ENCODE results near the gene DGKG.

DNA sequence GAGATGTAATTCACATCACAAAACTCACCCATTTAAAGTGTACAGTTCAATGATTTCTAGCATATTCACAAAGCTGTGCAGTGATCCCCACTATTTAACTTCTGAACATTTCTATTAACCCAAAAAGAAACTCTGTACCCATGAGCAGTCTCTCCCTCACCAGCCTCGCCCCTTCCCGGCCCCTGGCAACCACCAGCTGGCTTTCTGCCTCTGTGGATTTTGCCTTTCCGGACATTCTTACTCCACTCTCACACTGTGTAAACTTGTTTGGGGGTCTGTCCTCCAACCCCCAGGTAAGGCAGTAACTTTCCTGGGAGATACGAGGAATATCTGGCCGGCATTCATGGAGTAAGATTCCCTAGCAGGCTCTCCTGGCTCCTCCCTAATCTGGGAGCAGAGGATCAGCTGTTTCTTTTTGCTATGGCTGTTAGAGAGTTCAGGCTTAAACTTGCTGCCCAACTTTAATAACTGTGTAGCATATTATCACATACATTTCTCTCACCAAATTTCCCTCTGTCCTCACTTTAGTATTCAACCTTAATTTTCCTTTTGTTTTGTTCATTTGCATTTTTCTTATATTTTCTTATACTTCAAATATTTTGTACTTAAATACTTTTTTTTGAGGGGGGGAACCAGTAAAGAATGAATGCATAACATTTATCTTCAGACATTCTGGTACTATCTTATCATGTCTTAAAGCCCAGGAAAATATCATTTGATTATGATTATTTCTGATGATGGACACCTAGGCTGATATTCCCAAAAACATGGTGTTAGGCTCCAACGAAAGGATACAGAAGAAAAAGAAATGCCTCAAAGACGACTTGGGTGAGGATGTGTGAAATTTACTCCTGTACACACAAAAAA, 64.2 kb downstream of the IGF2BP2 start:
- PRO-cap, result no peak
- RAMPAGE, long total RNA, result no peak
- RRBS, result 5% methylated on average over 3 of the region's 7 CpGs

- PRO-cap, result no peak
- RAMPAGE, long total RNA, result no peak
- RRBS, result no CpG with 5 or more reads among the region's 3 CpGs
Measured at GRCh38 chr3:185807707-185808196, 17.1 kb downstream of the IGF2BP2 start.

GRCh38 chr3:185825084-185825943, 472 bp upstream of the IGF2BP2 start:
- PRO-cap, result bidirectional peak, plus-strand start at chr3:185825183, minus-strand start at chr3:185825039
- RAMPAGE, long total RNA, result no peak
- RRBS, result 3% methylated on average over 56 of the region's 126 CpGs

- PRO-cap, result no peak
- RAMPAGE, long total RNA, result no peak
- RRBS, result no CpG with 5 or more reads among the region's 3 CpGs
Measured at GRCh38 chr3:185912845-185913342, 24.9 kb downstream of the TRA2B start.

- PRO-cap, result no peak
- RAMPAGE, long total RNA, result no peak
- RRBS, result no CpG with 5 or more reads among the region's 7 CpGs
Measured at GRCh38 chr3:185915712-185916658, 21.8 kb downstream of the TRA2B start.

- PRO-cap, result no peak
- RAMPAGE, long total RNA, result no peak
- RRBS, result 82% methylated on average over 1 of the region's 18 CpGs
Measured at GRCh38 chr3:185920188-185921442, 17.2 kb downstream of the TRA2B start.

DNA sequence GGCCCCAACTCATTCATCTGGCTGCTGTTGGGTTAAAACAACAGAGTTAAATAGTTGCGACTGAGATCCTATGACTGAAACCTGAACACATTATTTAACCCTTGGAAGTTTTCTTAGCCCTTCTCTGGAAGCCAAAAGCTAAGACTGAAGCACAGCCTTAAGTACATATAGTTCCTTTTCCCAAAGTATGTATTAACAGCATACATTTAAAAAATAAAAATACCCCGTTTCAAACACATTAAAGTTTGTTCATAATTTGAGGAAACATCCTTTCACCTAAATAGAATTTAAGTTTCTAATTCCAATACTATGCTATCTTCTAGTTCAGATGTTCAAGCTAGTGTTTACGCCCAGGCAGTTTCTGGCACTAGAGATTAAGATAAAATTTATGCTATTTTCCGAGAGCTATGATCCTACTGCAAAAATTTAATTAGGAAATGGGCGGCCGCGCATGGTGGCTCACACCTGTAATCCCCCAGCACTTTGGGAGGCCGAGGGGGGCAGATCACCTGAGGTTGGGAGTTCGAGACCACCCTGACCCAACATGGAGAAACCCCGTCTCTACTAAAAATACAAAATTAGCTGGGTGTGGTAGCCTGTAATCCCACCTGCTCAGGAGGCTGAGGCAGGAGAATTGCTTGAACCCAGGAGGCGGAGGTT, 15.1 kb downstream of the TRA2B start:
- PRO-cap, result no peak
- RAMPAGE, long total RNA, result no peak
- RRBS, result no CpG with 5 or more reads among the region's 11 CpGs

- PRO-cap, result no peak
- RAMPAGE, long total RNA, result no peak
- RRBS, result no CpG with 5 or more reads among the region's 11 CpGs
Measured at GRCh38 chr3:185923215-185924093, 14.4 kb downstream of the TRA2B start.

- PRO-cap, result no peak
- RAMPAGE, long total RNA, result no peak
- RRBS, result no CpG with 5 or more reads among the region's 5 CpGs
Measured at GRCh38 chr3:185931383-185932026, 6.3 kb downstream of the TRA2B start.

DNA sequence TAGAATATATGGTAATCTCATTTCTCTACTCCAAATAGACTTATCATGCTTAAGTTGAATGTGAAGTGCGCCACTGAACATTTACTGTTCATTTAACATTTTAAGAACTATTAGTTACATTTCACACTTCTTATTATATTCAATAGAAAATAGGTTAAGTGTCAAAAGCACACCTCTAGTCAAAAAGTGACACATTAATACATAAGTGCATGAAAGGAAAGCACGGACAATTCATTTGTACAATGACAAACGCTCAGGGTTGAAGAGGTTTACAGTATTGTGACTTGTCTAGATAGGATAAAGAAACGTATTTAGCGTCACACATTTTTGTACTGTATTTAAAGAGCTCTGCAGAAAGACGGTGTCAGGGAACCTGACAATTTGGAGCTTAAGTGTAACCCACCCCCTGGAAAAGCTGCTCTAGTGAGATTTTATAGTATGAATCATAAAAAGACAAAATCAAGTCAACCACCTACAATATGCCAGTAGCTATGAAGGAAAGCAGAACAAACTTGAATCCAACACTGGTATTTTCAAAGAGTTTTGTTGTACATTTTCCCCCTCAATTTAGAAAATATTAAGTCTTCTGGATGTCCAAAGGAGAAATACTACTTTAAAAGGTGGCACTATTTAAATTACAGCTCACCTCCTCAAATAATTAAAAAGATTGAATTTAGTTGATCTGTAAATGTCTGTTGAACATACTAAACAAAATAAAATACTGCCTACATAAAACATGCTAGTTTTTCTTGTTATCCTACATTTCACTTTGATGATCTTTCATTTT, 5.6 kb downstream of the TRA2B start:
- PRO-cap, result no peak
- RAMPAGE, long total RNA, result no peak
- RRBS, result no CpG with 5 or more reads among the region's 6 CpGs

GRCh38 chr3:185934015-185935255, 3.4 kb downstream of the TRA2B start:
- PRO-cap, result no peak
- RAMPAGE, long total RNA, result no peak
- RRBS, result no CpG with 5 or more reads among the region's 13 CpGs

GRCh38 chr3:186095477-186095676, 13.5 kb downstream of the ETV5 start:
- PRO-cap, result no peak
- RAMPAGE, long total RNA, result no peak
- RRBS, result no CpG with 5 or more reads among the region's 1 CpG

GRCh38 chr3:186097746-186098660, 10.9 kb downstream of the ETV5 start:
- PRO-cap, result no peak
- RAMPAGE, long total RNA, result no peak
- RRBS, result no CpG with 5 or more reads among the region's 17 CpGs

DNA sequence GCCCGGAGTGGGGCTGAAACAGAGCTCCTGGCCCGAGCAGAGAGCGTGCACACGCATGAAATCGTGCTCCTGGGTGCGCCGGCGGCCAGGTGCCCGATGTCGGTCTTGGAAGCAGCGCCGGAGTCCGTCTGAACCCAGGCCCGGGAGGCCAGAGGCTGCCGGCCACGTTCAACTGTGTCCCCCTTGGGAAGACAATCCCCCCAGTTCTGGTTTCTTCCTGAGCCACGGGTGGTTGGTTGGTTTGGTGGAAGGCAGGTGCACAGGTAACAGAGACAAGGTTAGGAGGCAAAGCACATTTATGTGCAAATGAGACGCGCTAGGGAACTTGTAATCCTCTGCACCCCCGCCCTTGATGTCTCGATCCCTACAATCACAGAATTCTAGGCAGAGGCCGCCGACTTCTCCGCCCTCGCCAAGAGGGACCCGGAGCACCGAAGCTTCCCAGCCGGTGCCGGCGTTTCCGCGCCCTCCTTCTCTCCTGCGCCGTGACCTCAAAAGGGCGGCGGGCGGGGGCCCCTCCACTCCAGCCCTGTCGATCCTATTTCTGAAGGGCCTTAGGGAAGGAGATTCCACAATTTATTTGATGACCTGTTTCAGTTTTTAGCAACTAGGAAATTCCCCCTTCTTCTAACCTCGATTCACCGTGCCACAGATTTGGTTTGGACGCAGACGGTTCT, 85.2 kb upstream of the ETV5 start:
- PRO-cap, result no peak
- RAMPAGE, long total RNA, result no peak
- RRBS, result 11% methylated on average over 11 of the region's 42 CpGs

GRCh38 chr3:186360714-186361228, 1.3 kb downstream of the DGKG start:
- PRO-cap, result no peak
- RAMPAGE, long total RNA, result no peak
- RRBS, result no CpG with 5 or more reads among the region's 28 CpGs

GRCh38 chr3:186361504-186362599, at the start of gene DGKG:
TSS of gene DGKG (minus strand) at chr3:186362234.
- PRO-cap, result unidirectional peak, minus-strand start at chr3:186362232
- RAMPAGE, long total RNA, result no peak
- RRBS, result 3% methylated on average over 6 of the region's 78 CpGs

DNA sequence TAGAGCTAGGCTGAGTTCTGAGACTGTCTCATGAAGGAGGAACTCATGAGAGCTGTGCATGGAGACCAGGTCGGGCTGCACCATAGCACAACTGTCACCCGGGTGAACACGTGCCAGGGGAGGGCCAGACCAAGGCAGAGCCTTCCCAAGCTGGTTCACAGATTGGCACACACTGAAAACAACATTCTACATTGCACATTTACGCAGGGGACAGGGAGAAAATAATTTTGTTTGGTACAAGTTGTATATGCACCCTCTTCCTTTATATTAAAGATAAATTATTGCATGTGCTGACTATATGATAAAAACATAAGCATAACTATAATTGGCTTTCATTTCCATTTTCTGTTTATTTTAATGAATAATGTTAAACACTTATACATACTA, 17.9 kb upstream of the AHSG start:
- PRO-cap, result no peak
- RAMPAGE, long total RNA, result no peak
- RRBS, result no CpG with 5 or more reads among the region's 4 CpGs

DNA sequence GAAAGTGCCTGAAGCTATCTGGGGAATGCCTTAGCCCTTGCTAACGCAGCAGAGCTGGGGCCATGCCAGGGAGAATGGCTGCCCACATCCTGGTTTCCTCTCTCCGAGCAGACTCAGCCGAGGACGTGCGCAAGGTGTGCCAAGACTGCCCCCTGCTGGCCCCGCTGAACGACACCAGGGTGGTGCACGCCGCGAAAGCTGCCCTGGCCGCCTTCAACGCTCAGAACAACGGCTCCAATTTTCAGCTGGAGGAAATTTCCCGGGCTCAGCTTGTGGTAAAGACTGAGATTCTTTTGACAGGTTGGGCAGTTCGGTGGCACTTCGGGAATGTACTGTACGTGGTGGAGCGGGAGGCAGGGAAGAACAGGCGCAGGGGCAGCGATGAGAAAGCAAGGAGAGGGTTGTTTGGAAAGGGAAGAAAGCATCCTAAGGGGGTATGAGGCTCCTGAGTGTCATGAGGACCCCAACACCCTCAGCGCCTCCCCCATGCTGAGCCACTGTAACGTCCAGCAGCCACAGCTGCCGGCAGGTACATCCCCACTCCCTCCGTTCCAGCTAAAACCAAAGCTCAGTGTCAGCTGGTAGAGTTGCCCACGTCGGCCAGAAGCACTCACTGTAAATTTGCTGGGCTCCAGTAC, 4.3 kb downstream of the AHSG start:
- PRO-cap, result no peak
- RAMPAGE, long total RNA, result no peak
- RRBS, result no CpG with 5 or more reads among the region's 26 CpGs

- PRO-cap, result no peak
- RAMPAGE, long total RNA, result no peak
- RRBS, result no CpG with 5 or more reads among the region's 10 CpGs
Measured at GRCh38 chr3:186745971-186746385, 28.8 kb downstream of the KNG1 start.

DNA sequence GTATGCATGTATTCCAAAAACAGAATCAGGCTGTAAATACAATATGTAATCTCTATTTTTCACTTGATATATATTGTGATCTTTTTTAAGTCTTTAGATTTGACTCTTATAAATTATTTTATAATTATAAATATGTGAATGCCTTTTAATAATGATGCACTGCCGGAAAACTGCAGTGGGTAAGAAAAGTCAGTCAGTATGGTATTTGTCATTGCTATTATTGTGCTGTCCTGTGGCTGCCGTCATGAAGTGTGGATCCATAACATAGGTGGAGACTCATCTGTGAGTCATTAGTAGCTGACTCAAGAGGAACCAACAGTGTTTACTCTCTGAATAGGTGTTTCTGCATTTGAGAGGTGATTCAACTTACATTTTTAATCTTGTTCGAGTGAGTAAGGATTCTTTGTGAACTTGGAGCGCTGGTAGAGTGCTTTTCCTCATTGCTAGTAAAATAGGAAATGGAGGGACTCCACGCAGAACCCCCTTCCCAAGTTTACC, 30.5 kb upstream of the EIF4A2 start:
- PRO-cap, result no peak
- RAMPAGE, long total RNA, result no peak
- RRBS, result no CpG with 5 or more reads among the region's 5 CpGs